Osteoblast (primary cell): ENCODE results near the gene DEFB128.

- CAGE, long polyA plus RNA, result no peak
- RRBS, result no CpG with 5 or more reads among the region's 9 CpGs
Measured at GRCh38 chr20:137548-138068, 4.8 kb upstream of the DEFB126 start.

GRCh38 chr20:189457-190039 lies at the start of gene DEFB128:
Gene DEFB128 (minus strand): TSS chr20:189711.
- CAGE, long polyA plus RNA, result no peak
- RRBS, result no CpG with 5 or more reads among the region's 7 CpGs

DNA sequence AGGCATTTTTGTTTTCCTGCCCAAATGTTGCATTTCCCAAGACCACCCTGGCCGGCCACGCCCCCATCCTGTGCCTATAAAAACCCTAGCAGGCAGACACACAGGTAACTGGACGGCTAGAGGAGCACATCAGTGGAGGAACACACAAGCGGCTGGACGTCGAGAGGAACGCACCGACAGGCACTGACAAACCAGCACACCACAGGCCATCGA lies 7.8 kb downstream of the ZCCHC3 start:
- CAGE, long polyA plus RNA, result no peak
- RRBS, result no CpG with 5 or more reads among the region's 9 CpGs

- CAGE, long polyA plus RNA, result no peak
- RRBS, result no CpG with 5 or more reads among the region's 18 CpGs
Measured at GRCh38 chr20:309512-310221, 12.3 kb downstream of the ZCCHC3 start.

DNA sequence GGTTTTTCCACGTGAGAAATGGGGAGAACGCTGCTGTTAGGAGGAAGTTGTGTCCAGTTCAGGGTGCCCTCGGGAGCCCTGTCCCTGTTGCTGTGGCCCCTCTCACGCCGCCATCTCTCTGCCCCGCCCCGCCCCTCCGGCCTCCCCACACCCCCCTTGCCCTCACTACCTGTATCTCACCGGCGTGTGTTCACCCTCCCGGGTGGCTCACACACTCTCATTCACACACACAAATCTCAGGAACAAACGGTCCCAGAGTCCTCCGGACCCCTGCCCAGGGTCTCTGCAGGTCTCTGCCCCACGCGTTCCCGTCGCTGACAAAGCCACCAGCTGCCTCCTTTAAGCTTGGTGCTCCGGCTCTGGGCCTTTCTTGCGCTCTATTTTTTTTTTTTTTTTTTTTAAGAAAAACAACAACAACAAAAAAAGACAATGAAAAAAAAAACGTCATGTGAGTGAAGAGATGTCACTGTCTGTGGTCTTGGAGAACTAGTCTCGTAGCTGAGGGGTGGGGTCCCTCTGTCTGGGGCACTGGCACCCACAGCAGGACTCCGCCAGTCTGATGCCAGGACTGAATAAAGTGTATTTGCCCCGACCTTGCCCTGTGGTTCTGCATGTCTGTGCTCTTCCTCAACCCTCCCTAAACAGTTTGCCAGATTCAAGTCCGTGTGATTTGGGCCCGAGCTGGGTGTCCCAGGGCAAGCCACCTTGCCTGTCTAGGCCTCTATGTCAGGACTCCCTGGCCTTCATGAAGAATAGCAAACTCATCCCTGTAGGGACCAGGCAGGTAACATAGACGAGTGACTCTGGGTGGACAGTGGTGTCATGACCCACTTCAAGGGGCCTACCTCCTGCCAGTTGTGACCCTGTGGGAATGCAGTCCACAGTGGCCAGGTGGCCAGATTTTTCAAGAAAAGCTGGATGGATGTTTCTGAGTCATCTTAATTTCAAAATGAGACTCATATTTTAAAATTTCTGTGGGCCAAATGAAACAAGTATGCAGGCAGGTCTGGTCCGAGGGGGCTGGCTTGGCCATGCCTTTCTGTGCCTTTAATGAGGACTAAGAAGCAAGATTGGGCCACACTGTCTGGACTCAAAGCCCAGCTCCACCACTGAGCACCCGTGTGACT lies 3.1 kb downstream of the SOX12 start:
- CAGE, long polyA plus RNA, result no peak
- RRBS, result 36% methylated on average over 5 of the region's 28 CpGs

DNA sequence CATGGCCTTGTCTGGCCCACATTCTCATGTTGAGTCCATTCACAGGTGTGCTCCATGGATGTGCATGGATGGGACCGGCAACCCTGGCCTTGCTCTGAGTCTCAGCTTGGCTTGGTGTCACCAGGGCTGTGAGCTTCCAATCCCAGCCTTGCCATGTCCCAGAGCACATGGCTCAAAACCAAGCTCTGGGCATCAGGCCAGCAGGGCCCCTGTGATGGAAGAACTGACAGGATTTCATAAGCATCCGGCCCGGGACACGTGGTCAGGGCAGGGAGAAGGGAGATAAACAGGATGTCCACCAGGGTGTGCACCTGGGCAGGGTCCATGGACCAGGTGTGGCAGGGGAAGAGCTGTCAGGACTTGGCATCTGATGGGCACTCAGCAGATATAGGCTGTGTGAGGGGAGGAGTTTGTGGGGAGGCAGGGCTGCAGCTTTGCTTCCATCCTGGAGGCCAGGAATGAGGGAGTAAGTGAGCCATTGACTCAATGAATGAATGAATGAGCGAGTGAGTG lies 15.5 kb downstream of the NRSN2 start:
- CAGE, long polyA plus RNA, result no peak
- RRBS, result no CpG with 5 or more reads among the region's 5 CpGs

DNA sequence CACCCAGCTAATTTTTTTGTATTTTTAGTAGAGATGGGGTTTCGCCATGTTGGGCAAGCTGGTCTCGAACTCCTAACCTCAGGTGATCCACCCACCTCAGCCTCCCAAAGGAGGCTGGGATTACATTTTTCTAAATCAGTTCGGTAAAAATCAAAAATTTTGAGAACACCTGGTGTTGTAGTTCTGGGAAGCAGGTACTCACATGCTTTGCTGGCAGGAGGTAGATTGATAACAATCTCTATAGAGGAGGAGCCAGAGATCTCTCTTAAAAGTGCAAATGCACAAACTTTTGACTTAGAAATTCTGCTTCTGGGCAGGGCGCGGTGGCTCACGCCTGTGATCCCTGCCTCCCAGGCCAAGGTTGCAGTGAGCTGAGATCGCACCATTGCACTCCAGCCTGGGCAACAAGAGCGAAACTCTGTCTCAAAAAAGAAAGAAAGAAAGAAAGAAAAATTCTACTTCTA lies 14.6 kb upstream of the TRIB3 start:
- CAGE, long polyA plus RNA, result no peak
- RRBS, result no CpG with 5 or more reads among the region's 8 CpGs

DNA sequence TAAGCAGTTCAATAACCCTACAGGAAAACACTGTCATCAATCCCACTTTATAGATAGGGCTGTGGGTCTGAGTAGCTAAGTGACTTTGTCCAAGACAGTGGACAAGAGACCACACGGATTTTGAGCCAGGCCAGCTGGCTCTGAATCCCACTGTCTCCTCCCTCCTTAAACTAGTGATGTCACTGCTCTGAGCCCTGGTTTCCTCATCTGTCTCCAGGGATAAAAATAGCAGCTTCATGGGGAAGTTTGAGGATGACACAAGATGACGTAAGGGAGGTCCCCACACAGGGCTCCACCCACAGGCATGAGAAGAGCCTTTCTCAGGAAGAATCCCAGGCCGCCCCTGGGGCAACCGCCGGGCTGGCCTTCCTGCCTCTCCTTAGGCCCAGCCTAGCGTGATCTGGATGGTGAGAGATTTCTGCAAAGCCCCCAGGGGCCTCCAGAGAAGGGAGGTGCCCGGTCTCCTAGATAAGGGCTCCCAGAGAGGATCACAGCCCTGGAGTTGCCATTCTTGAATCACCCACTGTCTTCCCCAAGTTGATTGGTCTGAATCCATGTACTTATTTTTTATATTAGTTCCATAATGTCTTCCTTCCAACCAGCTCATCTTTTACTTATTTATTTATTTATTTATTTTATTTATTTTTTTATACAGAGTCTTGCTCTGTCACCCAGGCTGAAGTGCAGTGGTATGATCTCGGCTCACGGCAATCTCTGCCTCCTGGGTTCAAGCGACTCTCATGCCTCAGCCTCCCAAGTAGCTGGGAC lies 7.0 kb upstream of the TRIB3 start:
- CAGE, long polyA plus RNA, result no peak
- RRBS, result no CpG with 5 or more reads among the region's 10 CpGs

- CAGE, long polyA plus RNA, result no peak
- RRBS, result no CpG with 5 or more reads among the region's 6 CpGs
Measured at GRCh38 chr20:399990-400705, 8.0 kb upstream of the RBCK1 start.

DNA sequence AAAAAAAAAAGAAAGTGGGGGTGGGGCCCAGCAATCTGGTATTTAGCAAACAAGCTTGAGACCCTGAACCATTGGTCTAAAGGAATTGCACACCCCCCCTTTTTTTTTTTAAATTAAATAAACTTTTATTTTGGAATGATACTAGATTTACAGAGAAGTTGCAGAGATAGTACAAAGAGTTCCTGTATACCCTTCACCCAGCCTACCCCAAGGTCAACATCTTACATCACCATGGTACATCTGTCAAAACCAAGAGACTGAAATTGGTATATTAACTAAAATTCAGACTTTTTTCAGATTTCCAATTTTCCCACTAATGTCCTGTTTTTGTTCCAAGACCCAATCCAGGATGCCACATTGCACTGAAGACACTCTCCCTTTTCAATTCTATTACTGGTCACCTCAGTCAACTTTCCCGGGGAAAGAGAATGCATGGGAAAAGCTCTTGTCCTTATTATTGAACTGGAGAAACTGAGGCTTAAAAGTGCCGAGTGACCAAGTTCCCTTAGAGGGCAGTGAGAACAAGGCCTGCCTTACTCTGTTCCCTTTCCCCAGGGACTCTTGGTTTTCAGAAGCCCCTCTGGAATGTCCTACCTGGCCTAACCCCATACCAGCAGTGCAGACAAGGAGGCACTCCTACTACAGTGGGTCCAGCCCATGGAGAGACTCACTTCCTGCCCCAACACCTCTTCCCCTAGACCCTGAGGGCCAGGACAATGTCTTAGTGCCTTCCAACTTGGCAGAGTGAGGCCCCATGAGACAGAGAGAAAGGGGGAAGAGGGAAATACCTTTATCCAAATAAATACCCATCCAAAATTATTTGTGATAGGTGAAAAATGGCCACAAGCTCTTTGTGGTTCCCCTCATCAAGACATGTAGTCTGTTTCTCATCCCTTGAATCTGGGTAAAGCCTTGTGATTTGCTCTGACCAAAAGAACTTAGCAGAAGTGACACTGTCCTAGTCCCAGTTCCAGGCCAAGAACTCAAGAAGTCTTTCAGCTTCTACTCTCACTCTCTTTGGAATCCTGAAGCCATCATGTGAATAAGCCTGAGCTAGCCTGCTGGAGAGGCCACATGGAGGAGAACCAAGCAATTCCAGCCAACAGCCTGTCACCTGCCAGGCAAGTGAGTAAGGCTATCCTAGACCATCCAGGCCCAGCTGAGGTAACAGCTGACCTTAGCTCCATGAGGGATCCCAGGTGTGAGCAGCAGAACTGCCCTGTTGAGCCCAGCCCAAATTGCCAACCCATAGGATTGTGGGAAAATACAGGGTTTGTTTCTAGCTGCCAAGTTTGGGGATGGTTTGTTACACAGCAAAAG lies 6.0 kb downstream of the SRXN1 start:
- CAGE, long polyA plus RNA, result no peak
- RRBS, result no CpG with 5 or more reads among the region's 2 CpGs

GRCh38 chr20:653858-654355 lies 907 bp upstream of the SRXN1 start:
- CAGE, long polyA plus RNA, result no peak
- RRBS, result no CpG with 5 or more reads among the region's 15 CpGs

- CAGE, long polyA plus RNA, result no peak
- RRBS, result no CpG with 5 or more reads among the region's 2 CpGs
Measured at GRCh38 chr20:985499-985877, 16.6 kb downstream of the RSPO4 start.

GRCh38 chr20:1165891-1166261 lies 18.9 kb downstream of the TMEM74B start:
- CAGE, long polyA plus RNA, result no peak
- RRBS, result no CpG with 5 or more reads among the region's 5 CpGs

GRCh38 chr20:1336652-1337559 lies 8.0 kb upstream of the SDCBP2 start:
- CAGE, long polyA plus RNA, result no peak
- RRBS, result 33% methylated on average over 1 of the region's 14 CpGs

DNA sequence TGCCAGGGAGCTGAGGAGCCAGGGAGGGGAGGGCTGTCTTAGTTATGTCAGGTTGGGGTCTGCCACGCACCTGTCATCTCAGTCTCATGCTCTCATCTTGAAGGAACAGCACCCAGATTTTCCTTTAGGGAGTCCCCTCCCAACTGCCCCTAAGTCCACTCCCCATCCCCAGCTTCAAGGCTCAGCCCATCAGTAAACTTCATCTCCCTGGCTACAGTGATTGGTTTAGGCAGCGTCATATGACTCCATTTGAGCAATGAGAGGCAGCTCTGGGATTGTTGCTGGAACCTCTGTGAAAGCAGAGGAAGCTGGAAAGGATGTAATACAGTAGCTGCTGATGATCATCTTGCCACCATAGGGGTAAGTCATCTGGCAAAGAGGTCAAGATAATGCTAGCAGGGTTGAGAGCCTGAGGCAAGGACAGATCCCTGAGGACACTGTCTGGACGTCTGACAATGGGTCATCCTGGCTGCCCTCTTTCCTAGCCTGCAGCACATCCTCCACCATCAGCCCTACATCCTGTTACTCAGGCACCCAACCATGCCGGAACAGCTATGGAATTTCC lies 25.4 kb upstream of the FKBP1A start:
- CAGE, long polyA plus RNA, result no peak
- RRBS, result no CpG with 5 or more reads among the region's 4 CpGs

DNA sequence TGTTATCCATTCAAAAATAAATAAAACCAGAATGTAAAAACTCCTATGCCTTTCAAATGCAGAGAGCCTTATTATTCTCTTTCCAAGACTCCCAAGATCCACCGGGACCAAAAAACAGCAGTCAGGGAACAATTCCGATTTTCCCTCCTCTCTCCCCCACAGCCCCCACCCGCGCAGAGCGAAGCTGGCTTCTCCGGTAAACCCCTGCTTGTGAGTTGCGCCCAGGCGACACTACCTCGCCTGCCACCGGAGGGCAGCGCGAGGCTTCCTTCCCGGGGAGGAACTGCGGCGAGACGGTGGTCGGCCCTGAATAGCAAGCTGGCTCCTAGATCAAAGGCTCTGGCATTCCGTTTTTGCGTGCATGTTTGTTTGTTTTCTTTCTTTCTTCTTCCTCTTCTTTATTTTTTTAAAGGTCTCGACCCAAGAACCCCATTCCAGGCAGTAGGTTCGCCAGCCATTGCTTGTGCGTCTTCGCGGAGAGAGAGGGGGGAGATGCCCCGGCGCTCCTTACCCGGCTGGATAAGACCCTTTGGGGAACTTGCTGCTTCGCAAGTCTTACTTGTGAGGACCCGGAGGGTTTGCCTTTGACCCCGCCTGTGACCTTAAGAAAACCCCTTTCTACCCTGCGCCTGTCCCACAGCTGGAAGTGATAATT lies 92.8 kb upstream of the SIRPA start:
- CAGE, long polyA plus RNA, result no peak
- RRBS, result 2% methylated on average over 10 of the region's 31 CpGs

- CAGE, long polyA plus RNA, result no peak
- RRBS, result no CpG with 5 or more reads among the region's 12 CpGs
Measured at GRCh38 chr20:1861468-1862017, 33.7 kb upstream of the SIRPA start.

DNA sequence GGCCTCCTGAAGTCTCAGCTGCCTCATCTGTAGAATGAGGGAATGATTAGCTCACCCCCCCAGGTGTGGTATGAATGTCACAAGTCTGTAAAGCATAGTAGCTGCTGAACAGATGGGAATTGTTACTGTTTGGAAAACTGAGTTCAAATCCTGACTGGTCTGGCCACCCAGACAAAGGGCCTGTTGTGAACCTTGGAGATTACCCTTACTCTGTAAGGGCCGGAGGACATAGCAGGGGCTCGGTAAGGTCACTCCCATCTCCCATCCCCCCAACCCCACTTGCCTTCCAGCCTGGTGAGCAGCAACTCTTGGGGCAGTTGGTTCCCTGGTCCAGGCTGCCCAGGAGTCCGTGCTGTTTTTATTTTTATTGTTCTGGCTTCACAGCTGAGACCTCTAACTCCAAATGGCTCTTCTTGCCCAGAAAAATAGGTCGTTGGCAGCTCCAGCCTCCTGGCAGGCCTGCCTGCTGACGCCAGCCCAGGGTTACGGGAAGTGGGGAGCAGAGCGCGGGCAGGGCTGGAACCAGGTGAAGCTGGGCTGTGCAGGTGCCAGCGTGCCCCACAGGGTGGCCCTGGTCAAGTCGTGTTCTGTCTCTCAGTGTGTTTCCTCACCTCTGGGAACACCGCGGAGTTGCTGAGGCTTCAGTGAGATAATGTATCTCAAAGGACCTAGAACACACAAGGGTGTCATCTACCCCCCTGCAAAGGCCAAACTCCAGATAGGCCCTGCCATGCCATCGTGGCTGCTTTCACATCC lies 4.5 kb upstream of the SIRPA start:
- CAGE, long polyA plus RNA, result no peak
- RRBS, result no CpG with 5 or more reads among the region's 13 CpGs

- CAGE, long polyA plus RNA, result no peak
- RRBS, result no CpG with 5 or more reads among the region's 15 CpGs
Measured at GRCh38 chr20:1895459-1895621, 133 bp downstream of the SIRPA start.

DNA sequence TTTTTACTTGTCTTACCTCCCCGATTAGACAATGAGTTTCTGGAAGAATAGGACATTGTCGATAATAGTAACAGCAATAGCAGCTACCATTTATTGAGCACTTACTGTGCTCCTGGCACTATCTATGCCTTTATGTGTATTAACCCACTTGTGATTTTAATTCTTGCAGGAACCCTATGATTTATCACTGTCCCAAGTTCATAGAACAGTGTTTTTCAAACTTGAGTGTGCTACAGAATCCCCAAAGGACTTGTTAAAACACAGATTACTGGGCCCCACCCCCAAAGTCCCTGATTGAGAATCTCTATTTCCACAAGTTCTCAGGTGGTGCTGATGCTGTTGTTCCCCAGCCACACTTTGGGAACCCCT lies 35.7 kb downstream of the SIRPA start:
- CAGE, long polyA plus RNA, result no peak
- RRBS, result no CpG with 5 or more reads among the region's 2 CpGs